Foreskin keratinocyte (primary cell): ENCODE measurements around a stretch of chr9.

DNA sequence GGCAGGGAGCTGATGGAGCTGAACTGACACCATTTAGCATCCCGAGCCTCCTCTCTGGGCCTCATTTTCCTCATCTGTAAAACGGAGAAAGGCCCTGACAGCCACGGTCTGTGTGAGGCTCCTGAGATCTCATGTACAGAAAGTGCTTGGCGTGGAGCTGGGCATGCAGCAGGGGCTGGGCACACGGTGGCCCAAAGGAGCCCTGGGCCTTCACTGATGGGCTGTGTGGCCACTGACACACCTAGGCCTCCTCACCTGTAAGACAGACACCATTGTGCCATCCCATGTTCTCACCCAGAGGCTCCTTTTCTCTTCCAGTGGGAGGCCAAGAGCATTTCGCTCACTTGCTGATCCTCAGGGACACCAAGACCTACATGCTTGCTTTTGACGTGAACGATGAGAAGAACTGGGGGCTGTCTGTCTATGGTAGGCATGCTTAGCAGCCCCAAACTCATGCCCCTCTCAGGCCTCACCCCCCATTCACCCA is 1.6 kb downstream of the ORM1 start:
- RAMPAGE, total RNA, result no peak

GRCh38 chr9:114331648-114332202 is 2.1 kb downstream of the ORM2 start:
- RAMPAGE, total RNA, result no peak

DNA sequence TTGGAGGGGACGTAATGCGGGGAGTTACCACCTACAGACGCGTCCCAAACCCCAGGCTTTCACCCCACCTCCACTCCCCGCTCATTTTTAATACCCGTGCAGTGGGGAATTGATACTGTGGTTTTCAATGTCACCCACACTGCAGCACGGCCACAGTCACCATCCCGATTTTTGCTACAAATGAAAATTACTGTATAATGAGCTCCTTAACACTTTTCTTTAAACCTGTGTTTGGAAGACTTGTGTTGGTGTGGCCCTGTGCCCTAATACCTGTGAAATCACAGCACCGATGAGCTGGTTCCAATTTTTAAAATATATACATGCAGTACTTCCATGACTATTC is 2.5 kb downstream of the ORM2 start:
- RAMPAGE, total RNA, result no peak

GRCh38 chr9:114357828-114358415 is 28.3 kb downstream of the ORM2 start:
- RAMPAGE, total RNA, result no peak

GRCh38 chr9:114392577-114393069 is 4.8 kb upstream of the AKNA start:
- RAMPAGE, total RNA, result no peak

GRCh38 chr9:114396613-114397454 is 9.1 kb upstream of the AKNA start:
- RAMPAGE, total RNA, result no peak

DNA sequence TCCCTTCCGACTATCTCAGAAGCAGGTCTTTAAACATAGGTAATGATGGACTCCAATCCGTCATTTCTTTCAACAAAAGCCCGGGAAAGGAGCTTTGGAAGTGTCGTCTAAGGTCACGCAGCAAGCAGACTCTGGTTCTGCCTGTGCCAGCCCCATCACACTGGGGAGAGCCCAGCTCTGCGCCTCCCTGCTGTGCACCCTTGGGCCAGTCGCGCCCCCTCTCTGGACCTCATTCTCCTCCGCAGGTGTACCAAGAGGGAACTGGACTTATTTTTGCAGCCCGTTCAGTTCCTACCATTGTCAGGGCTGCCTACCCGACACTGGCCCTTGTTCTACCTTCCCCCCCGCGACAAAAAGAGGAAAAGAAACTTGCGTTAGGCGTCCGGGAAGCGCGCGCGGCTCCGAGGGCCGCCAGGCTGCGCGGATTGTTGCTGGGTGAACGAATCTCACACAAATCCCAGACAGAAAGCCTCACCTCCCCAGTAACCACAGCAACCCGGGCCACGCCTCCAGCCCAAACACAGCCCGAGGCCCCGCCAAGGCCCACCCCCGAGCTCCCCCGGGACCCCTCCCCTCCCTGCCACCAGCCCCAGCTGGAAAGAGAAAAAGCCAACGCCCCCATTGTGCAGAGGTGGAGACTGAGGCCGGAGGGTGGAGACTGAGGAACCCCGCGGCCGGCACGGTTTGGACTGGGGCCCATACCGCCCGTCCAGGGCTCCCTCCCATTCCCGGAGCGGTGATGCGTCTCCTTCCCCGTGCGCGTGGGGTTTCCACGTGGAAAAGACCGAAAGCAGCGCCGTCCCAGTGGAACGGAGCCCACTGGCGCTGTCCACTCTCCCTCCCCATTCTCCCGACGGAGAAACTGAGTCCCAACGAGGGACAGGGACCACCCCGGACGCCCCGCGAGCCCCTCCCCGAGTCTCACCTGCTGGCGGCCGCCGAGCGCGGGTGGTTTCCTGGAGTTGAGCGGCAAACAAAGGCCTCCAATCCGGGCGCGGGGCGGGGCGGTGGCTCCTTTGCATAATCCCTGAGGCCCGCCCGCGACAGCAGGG is 10.1 kb upstream of the AKNA start:
- RAMPAGE, total RNA, result no peak

DNA sequence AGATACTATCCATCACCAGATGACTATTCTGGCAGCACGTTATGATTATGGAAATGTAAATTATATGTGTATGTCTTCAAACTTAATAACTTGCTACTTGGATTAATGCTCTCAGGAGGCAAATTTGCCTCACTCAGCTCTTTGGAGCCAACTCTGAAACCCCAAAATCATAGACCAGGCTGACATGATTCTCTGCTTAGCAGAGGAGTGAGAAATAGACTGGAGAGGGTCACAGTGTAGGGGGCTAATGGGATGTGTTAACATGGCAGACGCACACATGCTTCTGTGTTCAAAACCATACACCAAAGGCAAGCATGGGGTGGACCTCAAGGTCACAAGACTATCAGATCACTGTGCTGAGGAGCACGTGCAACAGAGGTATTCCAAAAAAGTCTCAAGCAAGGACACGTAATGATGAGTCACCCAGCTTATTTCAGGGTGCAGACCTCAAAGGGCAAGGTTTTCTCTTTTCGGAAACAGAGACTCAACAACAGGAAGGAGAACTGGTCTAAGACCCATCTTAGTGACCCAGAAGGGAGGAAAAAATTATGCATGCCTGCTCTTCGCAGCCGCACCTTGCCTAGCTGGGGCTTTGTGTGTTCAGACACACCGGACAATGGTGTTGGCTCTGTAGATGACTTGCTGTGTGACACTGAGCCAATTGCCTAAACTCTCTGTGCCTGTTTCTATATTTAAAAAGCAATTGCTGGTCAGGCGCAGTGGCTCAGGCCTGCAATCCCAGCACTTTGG is 20.4 kb downstream of the WHRN start:
- RAMPAGE, total RNA, result no peak

GRCh38 chr9:114512300-114512910 is 7.1 kb upstream of the WHRN start:
- RAMPAGE, total RNA, result no peak

DNA sequence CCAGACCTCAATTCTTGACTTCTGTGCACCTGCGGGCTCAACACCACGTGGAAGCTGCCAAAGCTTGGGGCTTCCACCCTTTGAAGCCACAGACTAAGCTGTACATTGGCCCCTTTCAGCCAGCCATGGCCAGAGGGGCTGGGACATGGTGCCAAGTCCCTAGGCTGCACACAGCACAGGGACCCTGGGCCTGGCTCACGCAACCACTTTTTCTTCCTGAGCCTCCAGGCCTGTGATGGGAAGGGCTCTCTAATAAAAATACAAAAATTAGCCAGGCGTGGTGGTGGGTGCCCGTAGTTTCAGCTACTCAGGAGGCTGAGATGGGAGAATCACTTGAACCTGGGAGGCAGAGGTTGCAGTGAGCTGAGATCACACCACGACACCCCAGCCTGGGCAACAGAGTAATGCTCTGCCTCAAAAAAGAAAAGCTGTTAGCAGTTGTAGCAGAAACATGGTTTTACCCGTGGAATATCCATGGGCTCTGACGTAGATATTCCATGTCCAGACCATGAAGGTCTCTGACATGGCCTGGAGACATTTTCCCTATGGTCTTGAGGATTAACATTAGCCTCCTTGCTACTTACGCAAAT is 10.1 kb upstream of the TMEM268 start:
- RAMPAGE, total RNA, result no peak

DNA sequence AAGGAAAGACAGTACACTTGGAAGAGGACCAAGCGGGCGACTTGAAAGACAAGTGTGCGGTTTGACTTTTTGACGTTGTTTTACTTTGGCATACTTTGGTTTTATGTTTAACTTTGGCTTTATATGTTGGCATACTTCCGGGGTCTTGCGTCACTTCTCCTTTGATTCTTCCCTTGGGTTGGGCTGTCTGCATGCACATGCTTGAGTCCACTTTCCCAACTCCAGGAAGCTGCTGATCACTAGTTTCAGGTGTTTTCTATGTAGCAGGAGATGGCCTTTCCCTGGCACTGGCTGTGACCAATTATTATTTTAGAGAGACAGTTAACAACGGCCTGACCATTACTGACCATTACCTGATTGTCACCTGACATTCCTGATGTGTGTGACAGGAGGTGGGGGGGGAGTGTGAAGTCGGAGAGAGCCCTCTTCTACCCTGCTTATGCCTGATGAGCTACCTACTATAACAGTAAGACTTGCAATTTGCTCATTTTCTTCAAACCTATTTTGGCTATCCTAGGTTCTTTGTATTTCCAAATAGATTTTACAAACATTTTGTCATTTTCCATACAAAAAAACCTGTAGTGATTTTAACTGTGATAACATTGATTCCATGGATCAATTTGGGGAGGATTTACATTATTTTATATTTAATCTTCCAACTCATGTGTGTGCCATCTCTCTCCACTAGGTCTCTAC is 45.4 kb downstream of the TNFSF8 start:
- RAMPAGE, total RNA, result no peak

GRCh38 chr9:114927970-114928472 is 2.4 kb downstream of the TNFSF8 start:
- RAMPAGE, total RNA, result no peak

DNA sequence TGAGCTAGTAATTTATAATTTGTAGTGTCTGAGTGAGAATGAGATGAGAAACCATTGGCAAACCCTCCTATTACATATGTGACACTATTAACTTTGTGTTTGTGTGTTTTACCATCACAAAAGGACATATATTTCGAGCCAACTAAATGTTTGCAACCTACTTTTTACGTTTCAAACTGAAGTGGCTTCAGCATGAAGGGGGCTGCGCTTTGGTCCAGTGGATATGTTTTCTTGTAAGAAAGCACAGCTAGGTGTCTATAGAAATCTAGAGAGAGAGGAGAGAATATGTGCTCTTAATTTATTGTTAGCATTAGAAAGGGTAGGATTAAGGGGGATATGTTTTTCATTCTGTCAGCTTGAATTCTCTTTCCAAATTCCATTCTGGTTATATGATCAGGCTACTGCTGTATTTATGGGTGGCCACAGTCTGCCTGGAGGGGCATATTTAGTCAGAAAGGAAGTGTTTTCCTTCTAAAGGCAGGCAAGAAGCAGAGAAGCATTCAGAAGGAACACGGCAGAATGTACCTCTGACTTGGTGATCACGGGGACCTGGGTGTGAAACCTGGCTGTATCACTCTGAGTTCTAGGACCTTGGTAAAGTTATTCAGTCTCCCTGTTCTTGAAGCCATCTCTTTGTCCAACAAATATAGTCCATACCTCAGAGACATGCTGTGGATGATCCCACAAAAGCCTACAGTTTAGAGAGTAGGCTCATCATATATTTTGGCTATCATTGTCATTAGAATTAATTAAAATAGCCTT is 2.9 kb downstream of the TNC start:
- RAMPAGE, total RNA, result no peak

- RAMPAGE, total RNA, result no peak
Observed at GRCh38 chr9:115385910-115386109, 267.9 kb upstream of the TNC start.

- RAMPAGE, total RNA, result no peak
Observed at GRCh38 chr9:115394120-115394788, 276.3 kb upstream of the TNC start.

- RAMPAGE, total RNA, result no peak
Observed at GRCh38 chr9:115591543-115592081, 473.7 kb upstream of the TNC start.

DNA sequence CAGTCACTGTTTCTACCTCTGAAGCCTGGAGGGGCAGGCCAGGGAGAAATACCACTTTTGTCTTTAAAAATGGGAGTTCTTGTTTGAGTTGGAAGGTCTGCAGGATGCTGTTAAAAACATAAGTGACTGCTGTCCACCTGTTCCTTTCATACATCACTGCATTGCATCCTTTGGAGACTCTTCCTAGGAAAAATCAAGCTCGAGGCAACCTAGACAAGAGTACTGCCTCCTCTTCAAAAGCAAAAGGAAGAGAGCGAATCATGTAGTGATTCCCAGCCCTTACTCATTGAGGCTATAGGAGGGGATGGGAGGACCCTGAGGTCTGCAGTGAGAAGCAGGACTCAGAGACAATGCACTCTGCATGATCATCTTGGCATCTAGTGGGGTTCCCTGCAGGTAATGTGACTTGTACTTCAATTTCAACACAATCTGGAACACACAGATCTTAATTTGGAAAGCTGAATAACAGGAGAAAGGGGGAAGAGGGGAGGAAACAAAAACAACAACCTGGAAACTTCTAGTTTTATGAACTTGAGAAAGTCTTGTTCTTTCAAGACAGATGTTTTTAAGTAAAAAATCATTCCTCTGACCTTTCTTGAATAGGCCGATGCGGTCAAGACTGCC is 163.1 kb downstream of the PAPPA start:
- RAMPAGE, total RNA, result no peak

DNA sequence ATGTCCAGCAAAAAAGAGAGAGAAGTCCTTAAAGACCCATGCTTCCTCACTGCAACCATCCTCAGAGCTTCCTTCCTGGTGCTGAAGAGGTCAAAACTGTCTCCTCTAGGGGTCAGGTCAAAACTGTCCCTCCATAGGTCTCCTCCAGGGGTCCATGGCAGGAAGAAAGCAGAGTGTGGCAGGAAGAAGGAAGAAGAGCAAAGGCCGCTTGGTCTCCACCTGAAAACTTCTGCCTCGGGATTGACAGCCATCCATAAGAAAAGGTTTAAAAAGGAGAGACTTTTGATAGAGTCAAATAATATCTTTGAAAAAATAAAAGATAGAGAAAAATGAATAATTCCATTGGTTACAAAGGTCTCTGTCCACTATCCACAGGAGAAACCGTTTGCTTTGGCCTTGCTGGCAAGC is 261.8 kb upstream of the TRIM32 start:
- RAMPAGE, total RNA, result no peak

- RAMPAGE, total RNA, result no peak
Observed at GRCh38 chr9:116476720-116477480, 210.2 kb upstream of the TRIM32 start.

- RAMPAGE, total RNA, result no peak
Observed at GRCh38 chr9:116693032-116693573, 6.0 kb downstream of the TRIM32 start.